Skin of body (tissue), 2 donors: ENCODE data around the genes ATP1B1, SCYL3 and FMO1.

DNA sequence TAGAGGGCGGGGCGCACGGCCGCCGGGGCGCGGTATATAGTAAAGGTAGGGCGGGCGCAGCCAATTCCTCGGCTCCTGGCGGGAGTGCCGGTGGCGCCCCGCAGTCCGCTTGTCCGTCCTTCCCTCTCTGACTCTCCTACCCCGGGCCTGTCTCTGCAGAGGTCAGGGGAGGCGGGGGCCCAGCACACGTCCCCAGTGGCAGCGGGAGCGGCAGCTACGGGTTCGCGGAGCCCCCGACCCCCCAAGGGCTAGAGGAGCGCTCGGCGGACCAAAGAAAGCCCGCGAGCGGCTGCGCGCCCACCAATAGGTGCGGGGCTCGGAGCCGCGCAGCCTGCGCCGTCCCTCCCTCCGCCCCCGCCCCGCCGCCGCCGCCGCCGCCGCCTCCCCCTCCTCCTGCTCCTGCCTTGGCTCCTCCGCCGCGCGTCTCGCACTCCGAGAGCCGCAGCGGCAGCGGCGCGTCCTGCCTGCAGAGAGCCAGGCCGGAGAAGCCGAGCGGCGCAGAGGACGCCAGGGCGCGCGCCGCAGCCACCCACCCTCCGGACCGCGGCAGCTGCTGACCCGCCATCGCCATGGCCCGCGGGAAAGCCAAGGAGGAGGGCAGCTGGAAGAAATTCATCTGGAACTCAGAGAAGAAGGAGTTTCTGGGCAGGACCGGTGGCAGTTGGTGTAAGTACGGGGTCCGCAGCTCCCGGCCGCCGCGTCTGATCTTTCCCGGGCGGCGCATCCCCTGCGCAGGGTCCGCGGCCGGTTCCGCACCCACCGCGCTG, at the start of gene ATP1B1:
Gene ATP1B1 (plus strand): TSS at position 430 of the 767 bp plus-strand sequence.
- RAMPAGE, long total RNA, result no peak

GRCh38 chr1:169111097-169112133, 4.9 kb downstream of the ATP1B1 start:
- RAMPAGE, long total RNA, result no peak

- RAMPAGE, long total RNA, result no peak
These were observed 5.9 kb downstream of the SELP start for GRCh38 chr1:169624018-169624525.

DNA sequence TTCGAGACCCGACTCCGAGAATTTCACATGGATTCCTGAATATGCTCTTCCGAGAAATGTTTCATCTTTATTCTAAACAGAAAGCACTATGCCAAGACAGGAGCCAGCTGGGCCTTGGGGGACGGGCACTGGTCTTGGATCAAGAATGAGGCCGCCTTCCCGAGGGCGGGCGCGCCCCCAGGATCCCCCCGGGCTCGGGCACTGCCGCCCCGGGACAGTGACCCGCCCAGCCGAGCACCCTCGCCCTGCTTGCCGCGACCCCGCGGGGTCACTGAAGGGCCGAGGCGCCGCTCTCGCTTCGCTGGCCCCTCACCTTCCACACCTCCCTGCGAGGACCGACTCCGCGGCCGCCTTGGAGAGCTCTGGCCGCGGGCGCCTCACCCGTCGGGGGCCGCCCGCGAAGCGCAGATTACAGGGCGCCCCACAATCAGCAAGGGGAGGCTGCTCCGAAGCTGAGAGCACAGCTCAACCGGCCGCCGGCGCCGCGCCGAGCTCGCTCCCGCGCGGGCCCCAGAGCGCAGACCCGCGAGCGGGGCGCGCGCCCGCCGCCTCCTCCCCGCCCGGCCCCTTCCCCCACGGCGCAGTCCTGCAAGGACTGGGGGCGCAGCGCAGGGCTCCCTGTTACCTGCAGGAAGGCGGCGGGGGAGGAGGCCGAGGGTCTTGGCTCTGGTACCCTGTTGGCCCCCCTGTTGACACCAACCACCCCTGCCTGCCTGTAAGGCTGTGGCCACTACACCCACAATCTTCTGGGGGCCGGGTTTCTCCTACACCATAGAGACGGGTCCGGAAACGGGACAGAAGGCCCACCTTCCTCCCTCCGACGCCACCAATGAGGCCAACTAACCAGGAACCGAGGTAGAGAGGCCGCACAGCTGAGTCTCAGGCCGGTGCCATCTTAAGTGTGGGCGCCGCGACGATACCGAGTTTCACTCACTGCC, at the start of gene SCYL3:
Gene SCYL3 (minus strand): TSS at position 734 of the 938 bp plus-strand sequence.
- RAMPAGE, long total RNA, result no peak

DNA sequence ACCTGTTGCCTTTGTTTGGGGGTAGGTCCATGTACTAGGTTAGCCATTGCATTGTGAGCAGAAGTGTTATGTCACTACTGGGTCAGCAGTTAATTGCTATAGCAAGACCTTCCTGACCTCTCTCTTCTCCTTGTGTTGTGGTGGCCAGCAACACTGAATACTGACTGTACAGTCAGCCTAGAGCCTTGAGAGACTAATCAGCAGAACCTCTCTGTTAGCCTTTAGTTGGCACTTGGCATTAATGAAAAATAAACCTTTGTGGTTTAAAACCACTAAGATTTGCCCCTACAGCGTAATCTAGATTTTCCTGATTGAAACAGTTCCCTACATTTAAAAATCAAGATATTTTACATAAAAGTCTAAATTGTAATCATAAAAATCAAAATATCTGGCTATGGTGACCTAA, 5.3 kb downstream of the GORAB start:
- RAMPAGE, long total RNA, result no peak

DNA sequence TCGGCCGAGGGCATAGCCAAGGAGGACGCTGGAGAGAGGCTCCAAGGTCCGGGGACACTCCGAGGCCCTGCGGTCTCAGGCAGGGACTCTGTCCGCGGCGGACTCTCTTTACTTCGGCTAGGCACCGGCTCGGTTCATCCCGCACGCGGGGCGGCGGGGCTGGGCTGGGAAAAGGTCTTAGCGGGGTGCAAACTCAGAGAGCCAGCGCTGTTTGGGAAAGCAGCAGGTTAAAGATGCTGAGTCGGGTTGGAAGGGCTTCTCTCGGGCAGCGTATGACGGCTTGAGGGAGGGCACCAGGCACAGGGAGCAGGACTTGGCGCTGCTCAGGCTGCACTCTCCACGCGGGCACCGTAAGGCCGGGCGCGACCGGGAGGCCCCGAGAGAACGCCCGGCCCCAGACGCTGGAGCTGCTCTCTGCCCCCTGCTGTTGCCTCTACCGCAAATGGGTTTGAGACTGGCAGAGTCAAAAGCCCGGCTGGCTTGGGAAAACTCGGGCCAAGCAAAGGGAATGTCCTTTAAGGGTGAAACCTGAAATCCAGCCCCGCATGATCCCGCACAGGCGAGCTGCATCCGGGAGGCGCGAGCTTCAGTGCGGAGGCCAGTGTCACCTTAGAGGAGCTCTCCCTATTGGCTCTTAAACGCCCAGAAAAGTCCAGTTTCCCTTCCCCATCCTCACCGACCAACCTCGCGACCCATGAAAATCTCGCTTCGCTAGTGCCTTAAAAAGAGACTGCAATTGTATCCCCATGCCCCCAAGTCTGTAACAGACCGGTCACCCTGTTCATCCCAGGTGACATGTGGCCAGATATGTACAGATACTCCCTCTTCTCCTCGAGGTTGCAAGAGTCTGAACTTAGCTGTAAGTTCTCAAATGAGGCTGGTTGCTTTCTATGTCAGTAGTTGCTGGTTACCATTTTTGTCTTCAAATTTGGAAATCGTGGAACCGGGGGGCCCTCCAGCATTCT, 988 bp downstream of the PRRX1 start:
- RAMPAGE, long total RNA, result no peak

DNA sequence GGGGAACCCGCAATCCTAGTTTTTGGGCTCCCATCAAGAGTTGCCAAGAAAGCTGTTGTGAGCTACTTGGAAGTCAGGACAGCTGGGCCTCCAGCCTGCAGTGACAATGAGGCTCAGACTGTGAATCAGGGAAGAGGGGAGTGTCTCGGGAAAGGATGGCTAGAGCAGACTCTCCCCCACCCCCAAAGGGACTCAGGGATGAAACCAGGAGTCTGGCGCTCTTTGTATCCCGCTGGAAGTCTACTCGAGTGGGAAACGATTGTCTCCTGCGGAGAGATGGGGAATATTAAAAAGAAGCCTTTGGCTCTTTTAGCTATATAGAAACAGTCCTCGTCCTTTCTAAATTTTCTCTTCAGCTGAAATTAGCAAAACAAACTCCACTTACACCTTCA, 3.5 kb downstream of the PRRX1 start:
- RAMPAGE, long total RNA, result no peak

DNA sequence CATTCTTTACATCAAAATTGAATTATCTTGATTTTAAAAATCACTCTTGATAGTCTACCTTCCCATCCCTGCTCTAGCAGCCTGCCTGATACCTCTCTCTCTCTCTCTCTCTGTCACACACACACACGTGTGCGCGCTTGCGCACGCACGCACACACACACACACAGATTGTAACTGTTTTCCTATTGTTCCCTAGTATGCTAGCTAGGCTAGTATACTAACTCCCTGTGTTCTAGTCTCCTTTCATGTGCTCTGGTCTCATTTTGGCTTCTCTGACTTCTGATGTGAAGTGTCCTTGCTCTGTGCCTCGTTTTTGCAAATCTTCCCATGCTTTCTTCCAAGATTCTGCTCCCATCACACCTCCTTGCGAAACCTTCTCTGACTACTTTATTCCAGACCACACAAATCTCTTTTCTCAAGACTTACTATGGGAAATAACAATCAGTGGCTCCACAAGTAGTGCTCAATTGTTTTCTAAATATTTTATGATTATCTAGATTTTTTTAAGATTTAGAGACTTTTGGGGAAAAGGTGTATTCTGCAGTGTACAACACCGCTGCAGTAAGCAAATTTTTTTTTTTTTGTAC, 10.3 kb downstream of the PRRX1 start:
- RAMPAGE, long total RNA, result no peak

- RAMPAGE, long total RNA, result no peak
These were observed at the start of gene FMO1 for GRCh38 chr1:171248330-171248729. Gene FMO1, plus strand, starts transcription at chr1:171248494.

DNA sequence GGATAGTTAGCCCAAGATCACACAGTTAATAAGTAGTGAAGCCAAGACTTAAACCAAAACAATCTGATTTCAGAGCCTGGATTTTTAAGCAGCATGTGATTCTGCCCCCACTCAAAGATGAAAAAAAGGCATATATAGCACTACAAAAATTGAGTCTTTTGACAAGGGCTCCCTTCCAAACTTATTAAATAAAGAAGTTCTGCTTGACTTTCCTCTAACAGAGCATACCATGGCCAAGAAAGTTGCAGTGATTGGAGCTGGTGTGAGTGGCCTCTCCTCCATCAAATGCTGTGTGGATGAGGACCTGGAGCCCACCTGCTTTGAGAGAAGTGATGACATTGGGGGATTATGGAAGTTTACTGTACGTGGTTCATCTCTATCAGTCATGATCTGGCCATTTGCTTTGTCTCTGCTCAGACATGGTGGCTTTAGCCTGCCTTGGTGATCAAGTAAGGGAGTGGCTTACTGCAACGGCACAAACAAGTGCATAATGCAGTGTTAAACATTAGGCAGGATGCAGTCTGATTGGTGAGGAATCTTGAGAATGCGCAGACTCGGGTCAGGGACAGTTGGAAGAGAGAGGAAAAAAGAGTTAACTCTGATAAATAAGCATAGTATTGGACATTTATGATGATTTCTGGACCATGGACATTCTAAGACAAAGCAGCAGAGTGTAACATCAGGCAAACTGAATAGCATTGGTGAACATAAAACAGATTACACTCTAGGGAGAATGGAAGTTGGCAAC, 5.8 kb downstream of the FMO4 start:
- RAMPAGE, long total RNA, result no peak

DNA sequence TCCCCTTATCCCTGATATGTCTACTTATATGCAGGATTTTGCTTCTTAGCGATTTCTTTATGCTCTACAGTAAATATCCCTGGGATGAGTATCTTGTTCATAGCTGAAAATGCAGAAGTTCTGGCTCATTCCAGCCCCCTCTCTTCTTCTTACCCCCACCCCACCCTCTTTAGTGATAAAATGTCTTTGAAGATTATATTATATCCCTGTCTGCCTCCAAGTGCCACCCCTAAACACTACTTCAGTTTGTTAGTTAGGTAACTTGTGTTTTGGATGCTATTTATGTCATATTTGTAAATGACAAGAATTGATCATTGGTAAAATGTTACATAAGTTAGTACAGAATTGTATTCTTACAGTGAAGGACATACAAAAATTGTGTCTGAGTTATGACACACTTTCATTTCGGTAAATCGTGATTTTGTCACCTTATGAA, 2.6 kb downstream of the PRRC2C start:
- RAMPAGE, long total RNA, result no peak

DNA sequence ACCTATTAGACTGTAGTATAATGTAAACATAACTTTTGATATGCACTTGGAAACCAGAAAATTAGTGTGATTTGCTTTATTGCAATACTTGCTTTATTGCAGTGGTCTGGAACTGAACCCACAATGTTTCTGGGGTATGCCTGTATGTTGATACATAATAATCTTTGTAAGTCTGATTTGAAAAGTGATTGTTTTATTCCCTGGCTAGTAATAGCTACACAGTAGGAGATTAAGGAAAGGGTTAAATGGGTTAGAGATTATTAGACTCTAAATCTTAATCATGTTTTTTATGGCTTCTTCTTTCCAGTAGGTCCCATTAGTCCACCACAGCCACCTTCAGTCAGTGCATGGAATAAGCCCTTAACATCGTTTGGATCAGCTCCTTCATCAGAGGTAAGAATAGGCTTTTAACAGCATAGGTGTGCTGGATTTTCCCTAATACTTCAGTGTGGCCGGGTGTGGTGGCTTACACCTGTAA, 61.3 kb upstream of the MYOCOS start:
- RAMPAGE, long total RNA, result no peak

DNA sequence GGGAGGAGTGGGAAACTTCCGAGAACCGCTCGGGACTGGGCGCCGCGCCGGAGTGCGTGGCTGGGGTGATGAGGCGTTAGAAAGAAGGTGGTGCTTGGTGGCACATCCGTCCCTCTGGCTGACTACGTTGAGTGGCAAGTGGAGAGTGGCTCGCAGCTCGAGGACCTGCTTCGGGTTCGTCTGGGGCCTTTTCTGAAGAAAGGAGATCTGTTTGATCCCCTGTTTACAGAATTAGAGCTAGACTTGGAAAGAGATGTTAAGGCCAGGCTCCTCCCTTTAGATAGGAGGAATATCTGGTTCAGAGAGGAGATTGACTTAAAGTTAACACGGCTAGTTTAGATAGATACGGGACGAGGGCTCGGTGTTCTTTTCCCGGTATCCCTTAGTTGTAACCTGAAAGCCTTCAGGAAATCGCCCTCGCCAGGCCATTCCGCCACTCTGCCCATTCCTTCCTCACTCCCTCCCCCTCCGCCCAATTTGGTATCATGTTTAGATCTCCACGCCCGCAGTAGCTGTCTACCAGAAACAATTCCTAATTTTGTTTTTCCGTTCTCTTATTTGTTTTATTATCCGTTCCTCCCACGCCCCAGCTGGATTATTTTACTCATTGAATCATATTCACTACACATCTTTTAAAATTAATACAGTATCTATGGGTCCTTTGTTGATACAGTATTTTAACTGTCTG, 568 bp upstream of the VAMP4 start:
- RAMPAGE, long total RNA, result no peak

GRCh38 chr1:171868239-171868586, 26.9 kb downstream of the DNM3 start:
- RAMPAGE, long total RNA, result no peak

GRCh38 chr1:171997490-171997860, 156.2 kb downstream of the DNM3 start:
- RAMPAGE, long total RNA, result no peak

DNA sequence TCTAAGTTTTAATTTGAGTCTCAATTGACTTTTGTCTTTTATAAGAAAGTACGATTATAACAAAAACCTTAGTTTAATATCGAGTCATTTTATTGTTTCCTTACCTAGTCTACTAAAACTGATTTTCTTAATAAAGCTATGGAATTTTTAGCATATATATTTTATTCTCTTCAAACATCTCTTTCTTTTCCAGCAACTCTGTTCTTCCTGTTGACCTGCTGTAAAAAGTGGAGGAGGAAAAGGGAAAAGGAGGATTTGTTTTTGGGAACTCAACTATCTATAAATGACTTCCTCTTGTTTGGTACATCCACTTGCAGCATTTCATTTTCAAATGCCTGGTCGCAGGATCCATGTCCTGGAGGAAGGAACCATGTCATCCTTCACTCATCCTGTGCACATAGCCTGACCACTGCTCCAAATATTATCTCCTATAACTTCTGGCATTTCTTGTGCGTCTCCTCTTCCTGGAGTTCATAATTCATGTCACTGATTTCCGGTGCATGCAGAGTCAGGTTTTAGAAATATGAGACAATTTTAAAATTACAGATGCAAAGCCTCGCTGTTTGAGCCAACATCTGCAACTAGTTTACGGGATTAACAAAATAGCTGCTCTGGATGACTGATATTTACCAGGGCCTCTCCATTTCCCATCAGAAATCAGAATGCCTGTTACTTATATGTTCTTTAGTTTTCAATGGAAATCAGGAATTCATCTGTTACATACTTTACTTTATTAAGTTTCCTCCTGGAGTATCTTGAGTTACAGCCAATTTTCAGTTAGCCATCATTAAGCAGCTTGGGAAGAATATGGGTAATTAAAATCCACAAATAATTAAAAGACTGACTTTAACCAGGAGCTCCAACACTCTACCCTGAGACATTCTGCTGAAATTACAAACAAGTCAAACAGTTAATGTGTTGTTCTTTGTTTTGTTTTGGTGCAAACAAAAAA, 268.1 kb downstream of the DNM3 start:
- RAMPAGE, long total RNA, result no peak

DNA sequence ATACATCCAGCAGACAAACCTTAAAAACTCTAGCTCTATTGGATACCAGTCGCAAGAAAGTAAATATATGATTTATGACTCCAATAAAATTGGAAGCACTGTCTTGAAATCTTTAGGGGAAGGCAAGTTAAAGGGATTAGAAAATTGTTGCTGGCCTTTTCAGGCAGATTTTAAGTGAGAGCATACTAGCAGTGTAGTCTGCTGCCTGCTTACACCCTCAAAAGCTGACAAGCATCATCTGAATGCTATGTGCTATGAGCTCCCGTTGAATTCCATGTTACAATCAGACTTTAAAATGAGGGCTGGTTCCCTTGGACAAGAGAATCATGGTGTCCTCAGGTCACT, 271.2 kb upstream of the C1orf105 start:
- RAMPAGE, long total RNA, result no peak

- RAMPAGE, long total RNA, result no peak
These were observed 5.2 kb upstream of the PIGC start for GRCh38 chr1:172448830-172449779.

GRCh38 chr1:172470025-172470550, 26.2 kb upstream of the PIGC start:
- RAMPAGE, long total RNA, result no peak

DNA sequence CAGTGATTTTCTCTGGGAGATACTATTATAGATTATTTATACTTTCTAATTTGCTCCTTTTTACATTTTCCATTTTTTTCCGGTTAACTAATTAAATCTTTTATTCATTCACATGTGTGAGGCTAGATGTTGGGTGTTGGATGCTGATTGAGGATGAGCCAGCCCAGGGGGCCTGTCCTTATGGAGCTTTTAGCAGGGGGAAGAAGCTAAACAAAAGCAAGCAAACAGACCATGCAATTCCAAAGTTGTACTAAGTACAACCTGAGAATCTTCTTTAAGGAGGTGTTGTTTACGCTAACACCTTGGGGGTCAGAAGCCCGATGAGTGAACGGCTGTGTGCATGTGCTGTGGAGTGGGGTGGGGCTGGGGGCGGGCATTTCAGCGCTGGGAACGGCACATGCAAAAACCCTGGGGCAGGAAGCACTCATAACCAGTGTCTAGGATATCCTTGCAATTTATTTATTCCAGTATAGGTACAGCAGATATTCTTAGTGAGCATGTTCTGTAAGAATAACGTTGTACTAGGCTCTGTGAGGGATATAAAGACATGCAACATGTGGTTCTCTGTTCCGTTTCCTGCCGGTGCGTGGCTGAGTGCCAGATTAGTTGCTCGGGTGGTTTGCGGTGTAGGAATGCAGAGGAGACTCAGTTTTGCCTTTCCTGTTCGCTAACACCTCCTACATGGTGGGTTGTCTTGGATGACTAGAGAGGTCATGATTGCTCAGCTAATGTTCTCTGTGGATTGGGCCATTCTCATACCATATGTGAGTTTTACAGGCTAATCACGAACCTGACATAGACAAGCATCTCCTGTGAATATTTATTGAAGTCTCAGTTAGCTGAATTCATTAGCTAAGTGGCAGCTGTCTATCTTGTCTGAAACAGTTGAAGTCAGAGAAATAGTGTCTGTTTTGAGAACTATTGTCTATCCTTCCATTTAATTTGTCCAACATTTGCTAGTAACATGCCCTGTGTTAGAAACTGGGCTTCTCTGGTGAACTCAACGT, 3.7 kb downstream of the FASLG start:
- RAMPAGE, long total RNA, result no peak